Glomerular endothelial cell (primary cell): ENCODE measurements around a stretch of chr4.

DNA sequence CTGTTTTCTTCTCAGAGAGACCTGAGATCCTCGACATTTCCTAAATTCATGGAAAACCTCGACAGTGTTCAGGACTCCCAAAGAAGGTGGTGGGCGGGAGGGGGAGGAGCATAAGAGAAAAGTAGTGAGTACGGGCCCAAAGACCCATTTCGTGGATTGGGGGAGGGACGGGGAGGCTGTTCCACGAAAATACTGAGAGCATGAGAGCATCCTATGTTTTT is 5.7 kb upstream of the MSX1 start:
- RAMPAGE, long total RNA: no peak

- RAMPAGE, long total RNA: no peak
Observed at GRCh38 chr4:4860281-4861133, 1.0 kb downstream of the MSX1 start.

DNA sequence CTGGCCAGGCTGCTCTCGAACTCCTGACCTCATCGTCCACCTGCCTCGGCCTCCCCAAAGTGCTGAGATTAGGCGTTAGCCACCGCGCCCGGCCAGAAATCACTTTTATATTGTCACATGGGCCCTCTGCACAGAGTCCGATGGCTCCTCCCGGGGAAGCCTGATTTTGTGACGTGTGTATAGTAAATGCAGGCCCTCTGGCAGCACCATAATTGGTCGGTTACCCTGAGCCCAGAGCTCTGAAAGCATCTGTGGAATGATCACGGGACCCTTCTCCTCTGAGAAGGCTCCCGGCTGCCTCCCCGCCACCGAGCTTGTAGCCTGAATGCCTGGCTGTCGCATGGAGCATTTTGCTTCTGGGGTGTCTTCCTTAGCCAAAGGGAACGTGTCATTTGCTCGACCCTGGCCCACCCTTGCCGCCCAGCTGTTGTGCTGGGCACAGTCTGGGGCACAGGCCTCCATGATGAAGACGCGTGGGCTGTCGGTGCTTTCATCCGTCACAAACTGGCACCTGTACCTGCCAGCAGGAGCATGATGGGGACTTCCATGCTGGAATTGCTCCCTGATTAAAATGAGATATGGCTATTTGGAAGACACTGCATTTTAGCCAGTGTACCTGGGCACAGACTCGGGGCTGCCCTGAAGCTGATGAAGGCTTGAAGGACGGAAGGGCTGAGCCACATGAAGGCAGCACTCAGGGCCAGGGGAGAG is 79.3 kb downstream of the CRMP1 start:
- RAMPAGE, long total RNA: no peak

DNA sequence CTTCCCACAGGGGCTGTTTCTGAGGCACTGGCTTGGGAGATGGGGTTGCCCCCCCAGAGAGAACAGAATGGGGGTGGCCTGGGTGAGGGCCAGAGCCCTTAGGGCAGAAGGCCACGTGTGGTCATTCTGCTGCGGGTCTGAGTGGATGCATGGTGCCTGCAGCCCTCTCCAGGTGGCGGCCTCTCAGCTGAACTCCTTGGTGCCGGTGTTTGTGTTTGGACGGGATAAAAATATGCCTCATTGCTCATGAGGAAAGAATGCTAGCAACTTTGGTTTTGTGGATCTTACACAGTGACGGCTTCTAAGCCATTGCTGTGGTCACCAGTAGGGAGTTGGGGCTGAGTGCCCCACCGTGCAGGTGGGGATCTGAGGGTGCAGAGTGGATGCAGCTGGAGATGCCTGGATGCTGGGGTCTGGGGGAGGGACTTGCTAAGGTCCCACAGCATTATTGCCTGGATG is 3.5 kb downstream of the WFS1 start:
- RAMPAGE, long total RNA: no peak

GRCh38 chr4:6276193-6276910 is 6.7 kb downstream of the WFS1 start:
- RAMPAGE, long total RNA: no peak

DNA sequence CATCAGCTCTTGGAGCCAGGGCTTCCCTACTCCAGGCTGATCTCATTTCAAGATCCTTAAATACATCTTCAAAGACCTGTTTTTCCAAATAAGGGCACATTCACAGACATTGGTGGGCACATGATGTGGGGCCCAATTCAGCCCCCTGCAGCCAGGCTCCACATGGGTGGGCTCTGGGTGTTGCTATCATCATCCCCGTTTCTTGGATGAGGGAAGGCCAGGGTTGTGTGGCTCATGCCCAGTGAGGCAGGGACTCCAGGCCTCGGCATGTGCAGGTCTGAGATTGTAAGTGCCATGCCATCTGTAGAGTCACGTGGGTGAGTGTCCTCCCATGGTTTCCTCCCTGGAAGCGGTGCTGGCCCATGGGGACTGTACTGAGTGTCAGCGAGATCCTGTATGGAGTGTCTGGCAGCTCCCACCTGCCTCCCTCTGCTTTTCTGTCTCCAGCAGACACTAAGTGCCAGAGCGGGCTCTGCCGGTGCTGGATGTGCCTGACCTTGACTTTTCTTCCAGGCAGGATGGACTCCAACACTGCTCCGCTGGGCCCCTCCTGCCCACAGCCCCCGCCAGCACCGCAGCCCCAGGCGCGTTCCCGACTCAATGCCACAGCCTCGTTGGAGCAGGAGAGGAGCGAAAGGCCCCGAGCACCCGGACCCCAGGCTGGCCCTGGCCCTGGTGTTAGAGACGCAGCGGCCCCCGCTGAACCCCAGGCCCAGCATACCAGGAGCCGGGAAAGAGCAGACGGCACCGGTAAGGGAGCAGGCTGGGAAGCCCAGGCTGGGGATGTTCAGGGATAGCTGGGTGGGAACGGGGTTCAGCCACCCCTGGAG is 7.5 kb downstream of the WFS1 start:
- RAMPAGE, long total RNA: no peak

DNA sequence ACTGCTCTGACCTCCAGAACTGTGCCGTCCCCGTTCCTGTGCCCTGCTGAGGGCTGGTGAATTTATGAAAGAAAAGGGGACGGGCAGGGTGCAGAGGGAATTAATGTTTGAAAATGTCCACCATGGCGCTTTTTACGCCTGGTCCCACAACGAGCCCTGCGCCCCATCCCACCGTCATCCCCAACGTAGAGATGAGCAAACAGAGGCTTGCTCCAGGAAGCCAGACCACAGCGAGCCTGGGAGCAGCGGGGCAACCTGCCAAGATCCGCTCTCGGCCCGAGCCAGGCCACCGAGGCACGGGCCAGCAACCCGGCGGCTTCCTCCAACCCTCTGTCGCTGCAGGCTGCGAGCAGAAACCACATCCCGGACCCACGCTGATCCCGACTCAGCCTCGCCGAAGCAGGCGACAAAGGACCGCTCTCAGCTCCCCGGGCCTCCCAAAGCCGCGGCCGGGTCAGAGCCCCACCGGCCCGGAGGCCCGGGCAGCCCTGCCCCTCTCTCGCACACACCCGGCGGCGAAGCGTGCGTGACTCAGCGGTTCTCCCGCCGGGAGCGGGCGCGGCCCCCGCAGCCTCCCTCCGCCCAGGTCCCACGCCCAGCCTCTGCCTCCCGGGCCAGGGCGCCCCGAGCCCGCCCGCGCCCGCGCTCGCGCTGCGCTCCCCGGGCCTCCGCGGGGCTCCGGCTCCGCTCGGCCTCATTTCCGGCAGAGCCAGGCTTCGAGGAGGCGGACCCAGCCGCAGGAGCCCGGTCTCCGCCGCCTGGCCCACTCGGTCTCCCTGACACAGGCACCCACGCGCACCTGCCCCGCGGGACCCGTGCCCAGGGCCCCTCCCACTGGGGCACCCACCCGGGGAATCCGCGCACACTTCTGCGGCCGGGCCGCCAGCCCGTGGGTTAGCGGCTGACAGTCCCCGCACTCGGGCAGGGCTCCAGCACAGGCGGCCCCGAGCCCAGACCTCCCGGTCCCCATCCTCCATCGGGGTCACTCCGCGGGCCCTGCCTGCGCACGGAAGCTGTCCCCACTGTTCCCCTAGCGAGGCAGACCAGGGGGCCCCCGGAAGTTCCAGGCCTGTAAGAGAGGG is 1.8 kb downstream of the PPP2R2C start:
- RAMPAGE, long total RNA: no peak

DNA sequence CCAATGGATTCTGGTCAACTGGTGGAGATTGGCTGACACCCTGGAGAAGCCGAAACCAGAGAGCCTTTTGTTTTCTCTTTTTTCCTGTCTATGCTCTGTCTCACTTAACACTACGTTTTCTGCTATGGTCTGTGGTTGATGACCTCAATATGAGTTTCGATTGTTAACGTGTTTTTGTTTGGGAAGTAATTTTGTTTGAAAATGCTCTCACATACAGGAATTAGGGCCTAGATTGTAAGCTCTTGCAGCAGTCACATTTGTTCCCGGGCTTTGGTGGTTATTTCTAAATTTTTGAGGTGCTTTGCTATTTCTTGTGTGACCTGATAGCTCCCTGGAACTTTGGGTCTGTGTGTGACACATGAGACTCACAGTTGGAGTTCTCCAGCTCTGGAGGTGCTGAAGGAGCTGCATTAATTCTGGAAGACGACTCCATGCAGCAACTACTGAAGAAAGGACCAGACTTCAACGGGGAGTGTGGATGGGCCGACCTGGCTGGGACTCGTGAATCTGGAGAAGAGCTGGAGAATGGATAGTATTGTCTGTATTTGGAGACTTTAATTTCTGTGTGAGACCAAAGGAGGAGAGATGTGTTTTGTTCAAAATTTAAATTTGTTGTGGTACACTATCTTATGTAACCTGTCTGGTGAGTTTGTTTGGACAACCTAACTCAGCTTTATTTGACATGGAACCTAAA is 1.4 kb downstream of the MRFAP1 start:
- RAMPAGE, long total RNA: no peak

GRCh38 chr4:6642432-6643131 is 2.1 kb downstream of the MRFAP1 start:
- RAMPAGE, long total RNA: no peak

DNA sequence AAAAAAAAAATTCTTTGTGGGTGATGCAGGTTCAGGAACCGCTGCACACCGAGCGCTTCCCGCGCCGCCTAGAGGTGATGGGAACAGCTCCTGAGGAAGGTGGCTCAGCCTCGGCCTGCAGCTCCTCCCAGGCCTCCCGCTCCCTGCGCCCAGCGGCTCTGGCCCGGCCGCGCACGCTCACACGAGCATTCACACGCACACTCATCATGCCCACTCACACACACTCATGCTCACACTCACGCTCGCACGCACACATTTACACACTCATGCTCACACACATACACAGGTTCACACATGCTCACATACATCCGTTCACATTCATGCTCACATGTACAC is 9.2 kb upstream of the ENSG00000170846 start:
- RAMPAGE, long total RNA: no peak

GRCh38 chr4:6725038-6725237 is 9.0 kb downstream of the BLOC1S4 start:
- RAMPAGE, long total RNA: no peak

DNA sequence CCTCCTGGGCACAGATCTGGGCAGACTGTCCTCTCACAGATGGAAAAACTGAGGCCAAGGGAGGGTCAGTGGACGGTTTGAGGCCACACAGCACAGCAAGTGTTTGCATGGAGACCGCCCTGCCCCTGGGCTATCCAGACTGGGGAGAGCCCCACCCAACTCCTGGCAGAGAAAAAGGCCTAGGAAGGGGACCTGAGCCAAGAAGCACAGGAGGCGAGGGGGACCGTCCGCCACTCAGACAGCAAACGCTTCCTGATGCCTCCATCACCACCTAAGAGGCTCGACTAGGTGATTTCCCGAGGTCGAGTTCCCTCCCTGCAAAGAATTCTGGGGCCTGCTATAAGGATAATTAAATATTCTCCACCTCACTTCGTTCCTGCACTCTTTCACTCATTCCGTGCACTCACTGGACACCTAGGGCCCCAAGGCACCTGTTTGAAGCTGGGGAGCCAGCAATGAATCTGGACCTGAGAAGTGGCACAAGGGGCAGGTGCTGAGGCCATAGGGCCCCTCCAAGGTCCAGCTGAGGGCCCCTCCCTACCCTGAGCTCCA is 31.9 kb downstream of the BLOC1S4 start:
- RAMPAGE, long total RNA: no peak

GRCh38 chr4:6753844-6754203 is 28.7 kb upstream of the KIAA0232 start:
- RAMPAGE, long total RNA: no peak

DNA sequence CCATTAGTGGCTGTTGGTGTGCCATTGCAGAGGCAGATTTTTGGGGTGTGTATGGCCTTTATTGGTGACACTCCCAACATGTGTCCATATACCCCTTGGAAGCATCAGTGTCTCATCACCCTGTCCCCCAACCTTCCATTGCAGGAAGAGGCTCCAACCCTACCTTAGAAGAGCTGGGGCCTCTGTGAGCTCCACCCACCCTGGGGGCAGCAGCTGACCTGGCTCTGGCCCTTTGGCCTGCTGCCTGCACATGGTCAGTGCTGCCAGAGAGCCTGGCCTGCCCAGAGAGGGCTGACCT is 27.5 kb upstream of the KIAA0232 start:
- RAMPAGE, long total RNA: no peak

DNA sequence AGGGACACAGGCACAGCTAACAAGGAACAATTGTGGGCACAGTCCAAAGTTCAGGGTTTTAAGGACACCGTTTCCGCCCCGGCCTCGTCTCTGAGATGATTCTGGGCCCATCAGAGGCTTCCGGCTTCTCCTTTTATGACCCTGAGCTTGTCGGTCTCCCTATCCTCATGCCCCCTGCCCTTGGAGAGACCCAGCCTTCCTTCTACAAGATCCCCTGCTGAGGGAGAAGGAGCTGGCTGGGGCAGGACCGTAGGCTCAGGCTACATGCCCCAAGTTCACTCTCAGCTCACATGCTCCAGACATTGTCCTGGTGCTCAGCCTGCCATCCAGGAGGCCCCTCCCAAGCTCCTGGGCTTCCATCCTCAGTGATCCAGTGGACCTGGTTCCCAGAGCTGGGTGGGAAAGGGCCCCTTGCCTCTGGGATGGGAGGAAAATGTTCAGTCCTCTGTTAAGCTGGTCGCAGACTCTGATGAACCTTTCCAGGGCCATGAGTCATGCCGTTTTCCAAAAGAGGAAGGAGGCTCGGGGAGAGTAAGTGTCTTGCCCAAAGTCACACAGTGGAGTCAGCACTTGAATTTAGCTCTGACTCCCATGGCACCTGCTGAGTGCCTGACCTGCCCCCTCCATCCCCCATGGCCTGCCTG is 14.2 kb upstream of the KIAA0232 start:
- RAMPAGE, long total RNA: no peak

GRCh38 chr4:6772200-6772920 is 10.2 kb upstream of the KIAA0232 start:
- RAMPAGE, long total RNA: no peak

DNA sequence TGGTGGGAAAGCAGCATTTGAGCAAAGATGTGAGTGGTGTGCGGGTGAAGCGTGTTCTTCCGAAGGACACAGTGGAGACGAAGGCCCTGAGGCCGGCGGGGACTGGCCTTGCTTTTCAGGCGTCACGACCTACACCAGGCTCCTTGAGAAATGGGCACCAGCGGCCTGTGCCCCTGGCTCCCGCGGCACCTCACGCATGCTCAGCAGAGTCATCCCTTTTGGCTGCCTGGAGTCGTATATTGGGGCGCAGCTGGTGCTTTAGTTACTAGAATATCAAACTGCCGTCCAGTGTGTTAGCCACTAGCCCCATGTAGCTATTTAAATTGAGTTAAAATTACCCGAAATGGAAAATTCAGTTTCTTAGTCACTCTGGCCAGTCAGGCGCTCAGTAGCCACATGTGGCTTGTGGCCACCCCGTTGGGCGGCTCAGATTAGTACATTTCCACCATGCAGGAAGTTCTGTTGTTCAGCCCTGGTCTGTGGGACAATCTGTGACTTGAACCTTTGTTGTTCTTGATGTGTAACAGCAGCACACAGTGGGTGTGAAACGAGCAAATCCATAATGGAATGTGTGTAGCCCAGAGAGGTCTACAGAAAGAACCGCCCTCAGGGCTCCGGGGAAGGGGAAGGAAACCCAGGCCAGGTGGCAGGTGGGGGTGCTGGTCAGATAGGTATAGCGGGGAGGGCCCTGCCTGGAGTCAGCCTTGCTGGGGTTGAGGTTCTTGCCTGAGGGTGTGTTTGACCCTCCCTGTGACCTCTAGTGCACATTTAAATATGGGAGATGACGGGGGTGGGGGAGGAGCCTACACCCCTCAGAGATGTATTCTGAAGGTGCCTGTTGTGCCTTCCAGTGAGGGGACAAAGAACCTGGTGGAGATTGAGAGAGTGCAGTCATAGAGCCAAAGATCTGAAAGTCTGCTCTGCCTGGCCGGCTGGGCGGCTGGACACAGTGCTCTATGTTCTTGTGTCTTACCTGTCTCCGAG is 30.5 kb downstream of the TBC1D14 start:
- RAMPAGE, long total RNA: no peak

GRCh38 chr4:6969978-6970709 is 60.5 kb downstream of the TBC1D14 start:
- RAMPAGE, long total RNA: no peak

DNA sequence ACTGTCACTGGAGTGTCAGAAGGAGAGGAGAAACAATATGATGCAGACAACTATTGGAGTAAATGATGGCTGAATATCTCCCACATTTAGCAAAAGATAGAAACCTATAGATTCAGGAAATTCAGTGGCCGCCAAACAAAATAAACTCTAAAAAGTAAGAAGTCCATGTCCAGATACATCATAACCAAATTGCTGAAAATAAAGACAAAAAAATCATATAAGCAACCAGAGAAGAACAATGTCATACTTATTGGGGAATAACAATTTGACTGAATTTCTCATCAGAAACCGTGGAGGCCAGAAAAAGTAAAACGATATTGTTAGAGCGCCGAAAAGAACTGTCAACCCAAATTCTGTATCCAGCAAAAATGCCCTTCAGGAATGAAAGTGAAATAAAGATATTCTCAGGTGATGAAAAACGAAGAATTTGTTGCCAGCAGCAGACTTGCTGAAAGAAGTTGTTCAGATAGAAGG is 66.6 kb downstream of the CCDC96 start:
- RAMPAGE, long total RNA: no peak

DNA sequence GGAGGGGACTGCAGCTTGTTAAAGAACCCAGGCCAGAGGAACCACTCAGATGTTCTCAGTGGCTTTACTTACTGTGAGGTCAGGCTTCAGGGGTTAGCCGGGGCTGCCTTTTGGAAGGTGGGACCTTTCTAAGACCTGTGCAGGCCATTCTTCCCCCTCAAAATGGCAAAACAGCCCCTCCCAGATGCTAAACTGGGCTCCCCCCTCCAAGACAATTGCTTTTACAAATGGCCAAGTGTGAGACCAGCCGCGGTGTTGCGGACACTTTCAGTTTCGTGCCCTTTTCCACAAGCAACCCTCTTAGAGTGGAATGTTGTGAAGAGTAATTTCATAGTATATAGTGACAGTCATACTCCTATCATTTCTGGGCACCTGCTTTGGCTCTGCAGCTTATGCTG is 54.8 kb downstream of the CCDC96 start:
- RAMPAGE, long total RNA: no peak